Karpas-422 (cell line): ENCODE measurements around the genes SPINK13, SPINK7, ADRB2 and AFAP1L1.

DNA sequence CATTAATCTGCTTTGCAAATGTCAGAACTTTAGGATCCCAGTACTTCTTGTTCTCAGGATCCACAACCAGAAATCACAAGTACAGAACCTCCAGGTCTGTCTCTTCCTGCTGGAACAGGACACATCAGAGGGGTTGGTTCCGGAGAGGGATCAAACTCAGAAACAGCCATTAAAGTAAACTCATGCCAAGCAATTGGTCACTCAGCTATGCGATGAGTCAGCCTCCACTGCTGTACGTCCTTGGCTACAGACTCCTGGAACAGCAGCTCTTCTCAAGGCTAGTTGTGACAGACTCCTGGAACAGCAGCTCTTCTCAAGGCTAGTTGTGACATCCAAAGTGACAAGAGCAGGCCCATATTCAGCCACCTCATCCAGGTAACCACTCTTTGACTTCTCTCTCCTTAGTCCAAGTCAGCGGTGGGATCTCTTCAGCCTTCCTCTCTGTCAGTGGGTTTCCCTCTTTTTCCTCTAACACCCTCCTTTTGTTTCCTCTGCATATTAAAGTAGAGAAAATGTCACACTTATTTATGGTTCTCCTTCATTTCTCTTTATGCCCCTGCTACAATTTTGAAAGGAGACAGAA lies at the start of gene SPINK13:
TSS of gene SPINK13 (plus strand) at position 281 of the 583 bp plus-strand sequence.
- PRO-cap, result no peak
- RAMPAGE, long total RNA, result no peak

- PRO-cap, result no peak
- RAMPAGE, long total RNA, result no peak
Measured at GRCh38 chr5:148312345-148312605, at the start of gene SPINK7. SPINK7 (plus strand) TSS chr5:148312423.

DNA sequence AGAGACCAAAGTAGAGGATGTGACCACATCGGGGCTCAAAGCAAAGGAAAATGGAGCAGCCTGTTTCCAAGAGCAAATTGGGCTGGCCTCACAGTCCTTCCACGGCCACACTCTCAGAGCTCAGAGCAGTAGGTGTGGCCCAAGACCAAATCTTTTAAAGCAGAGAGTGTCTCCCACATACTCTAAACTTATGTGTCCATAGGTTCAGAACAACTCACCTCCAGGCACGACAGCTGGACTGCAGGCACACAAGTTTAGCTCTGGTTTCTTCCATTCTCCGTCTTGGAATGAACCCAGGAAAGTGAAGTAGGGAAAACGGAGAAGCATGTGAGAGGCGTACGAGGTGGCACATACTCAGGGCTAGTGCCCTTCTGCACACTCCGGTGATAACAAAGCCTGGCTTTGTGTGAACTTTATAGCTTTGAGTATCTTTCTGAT lies 11.0 kb upstream of the HTR4 start:
- PRO-cap, result no peak
- RAMPAGE, long total RNA, result no peak

DNA sequence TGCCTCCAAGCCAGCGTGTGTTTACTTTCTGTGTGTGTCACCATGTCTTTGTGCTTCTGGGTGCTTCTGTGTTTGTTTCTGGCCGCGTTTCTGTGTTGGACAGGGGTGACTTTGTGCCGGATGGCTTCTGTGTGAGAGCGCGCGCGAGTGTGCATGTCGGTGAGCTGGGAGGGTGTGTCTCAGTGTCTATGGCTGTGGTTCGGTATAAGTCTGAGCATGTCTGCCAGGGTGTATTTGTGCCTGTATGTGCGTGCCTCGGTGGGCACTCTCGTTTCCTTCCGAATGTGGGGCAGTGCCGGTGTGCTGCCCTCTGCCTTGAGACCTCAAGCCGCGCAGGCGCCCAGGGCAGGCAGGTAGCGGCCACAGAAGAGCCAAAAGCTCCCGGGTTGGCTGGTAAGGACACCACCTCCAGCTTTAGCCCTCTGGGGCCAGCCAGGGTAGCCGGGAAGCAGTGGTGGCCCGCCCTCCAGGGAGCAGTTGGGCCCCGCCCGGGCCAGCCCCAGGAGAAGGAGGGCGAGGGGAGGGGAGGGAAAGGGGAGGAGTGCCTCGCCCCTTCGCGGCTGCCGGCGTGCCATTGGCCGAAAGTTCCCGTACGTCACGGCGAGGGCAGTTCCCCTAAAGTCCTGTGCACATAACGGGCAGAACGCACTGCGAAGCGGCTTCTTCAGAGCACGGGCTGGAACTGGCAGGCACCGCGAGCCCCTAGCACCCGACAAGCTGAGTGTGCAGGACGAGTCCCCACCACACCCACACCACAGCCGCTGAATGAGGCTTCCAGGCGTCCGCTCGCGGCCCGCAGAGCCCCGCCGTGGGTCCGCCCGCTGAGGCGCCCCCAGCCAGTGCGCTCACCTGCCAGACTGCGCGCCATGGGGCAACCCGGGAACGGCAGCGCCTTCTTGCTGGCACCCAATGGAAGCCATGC lies at the start of gene ADRB2:
TSS of gene ADRB2 (plus strand) at position 646 of the 922 bp plus-strand sequence.
- PRO-cap, result bidirectional peak, plus-strand start at position 234 of the sequence, minus-strand start at position 206 of the sequence; unidirectional peak, plus-strand start at position 661 of the sequence
- RAMPAGE, long total RNA, result start-site peak on the plus strand centred at position 655 of the sequence, 26 bp wide, 82 and 126 reads in 2 replicates

DNA sequence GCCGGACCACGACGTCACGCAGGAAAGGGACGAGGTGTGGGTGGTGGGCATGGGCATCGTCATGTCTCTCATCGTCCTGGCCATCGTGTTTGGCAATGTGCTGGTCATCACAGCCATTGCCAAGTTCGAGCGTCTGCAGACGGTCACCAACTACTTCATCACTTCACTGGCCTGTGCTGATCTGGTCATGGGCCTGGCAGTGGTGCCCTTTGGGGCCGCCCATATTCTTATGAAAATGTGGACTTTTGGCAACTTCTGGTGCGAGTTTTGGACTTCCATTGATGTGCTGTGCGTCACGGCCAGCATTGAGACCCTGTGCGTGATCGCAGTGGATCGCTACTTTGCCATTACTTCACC lies 455 bp downstream of the ADRB2 start:
- PRO-cap, result no peak
- RAMPAGE, long total RNA, result no peak

DNA sequence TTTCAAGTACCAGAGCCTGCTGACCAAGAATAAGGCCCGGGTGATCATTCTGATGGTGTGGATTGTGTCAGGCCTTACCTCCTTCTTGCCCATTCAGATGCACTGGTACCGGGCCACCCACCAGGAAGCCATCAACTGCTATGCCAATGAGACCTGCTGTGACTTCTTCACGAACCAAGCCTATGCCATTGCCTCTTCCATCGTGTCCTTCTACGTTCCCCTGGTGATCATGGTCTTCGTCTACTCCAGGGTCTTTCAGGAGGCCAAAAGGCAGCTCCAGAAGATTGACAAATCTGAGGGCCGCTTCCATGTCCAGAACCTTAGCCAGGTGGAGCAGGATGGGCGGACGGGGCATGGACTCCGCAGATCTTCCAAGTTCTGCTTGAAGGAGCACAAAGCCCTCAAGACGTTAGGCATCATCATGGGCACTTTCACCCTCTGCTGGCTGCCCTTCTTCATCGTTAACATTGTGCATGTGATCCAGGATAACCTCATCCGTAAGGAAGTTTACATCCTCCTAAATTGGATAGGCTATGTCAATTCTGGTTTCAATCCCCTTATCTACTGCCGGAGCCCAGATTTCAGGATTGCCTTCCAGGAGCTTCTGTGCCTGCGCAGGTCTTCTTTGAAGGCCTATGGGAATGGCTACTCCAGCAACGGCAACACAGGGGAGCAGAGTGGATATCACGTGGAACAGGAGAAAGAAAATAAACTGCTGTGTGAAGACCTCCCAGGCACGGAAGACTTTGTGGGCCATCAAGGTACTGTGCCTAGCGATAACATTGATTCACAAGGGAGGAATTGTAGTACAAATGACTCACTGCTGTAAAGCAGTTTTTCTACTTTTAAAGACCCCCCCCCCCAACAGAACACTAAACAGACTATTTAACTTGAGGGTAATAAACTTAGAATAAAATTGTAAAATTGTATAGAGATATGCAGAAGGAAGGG lies 1.1 kb downstream of the ADRB2 start:
- PRO-cap, result unidirectional peak, plus-strand start at position 737 of the sequence
- RAMPAGE, long total RNA, result start-site peak on the plus strand centred at position 514 of the sequence, 203 bp wide, 20 and 65 reads in 2 replicates

DNA sequence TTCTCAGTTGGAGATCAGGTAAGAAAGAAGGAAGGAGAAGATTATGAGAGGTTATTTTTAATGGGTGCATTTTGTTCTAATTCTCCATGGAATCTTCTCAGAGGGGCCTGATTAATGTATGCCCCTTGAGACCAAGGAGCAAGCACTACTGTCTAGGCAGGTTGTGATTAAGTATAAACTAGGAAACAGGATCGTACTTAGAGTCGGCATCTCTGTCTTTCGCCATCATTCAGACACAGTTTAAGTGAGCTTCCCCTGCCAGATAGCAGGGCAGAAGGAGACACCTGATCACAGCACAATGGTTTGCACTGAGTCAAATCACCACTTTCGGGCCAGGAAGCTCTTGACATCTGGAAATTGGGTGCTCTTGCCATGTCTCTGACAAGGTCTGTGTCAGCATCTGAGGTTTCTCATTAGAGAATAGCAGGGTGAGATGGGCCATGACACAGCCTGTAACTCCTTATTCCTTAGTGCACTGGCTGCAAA lies 8.2 kb downstream of the ADRB2 start:
- PRO-cap, result no peak
- RAMPAGE, long total RNA, result no peak

- PRO-cap, result no peak
- RAMPAGE, long total RNA, result no peak
Measured at GRCh38 chr5:148966286-148966704, 96.6 kb downstream of the SH3TC2 start.

- PRO-cap, result no peak
- RAMPAGE, long total RNA, result no peak
Measured at GRCh38 chr5:149151575-149152179, 10.4 kb downstream of the ABLIM3 start.

GRCh38 chr5:149162351-149163024 lies 21.2 kb downstream of the ABLIM3 start:
- PRO-cap, result no peak
- RAMPAGE, long total RNA, result no peak

DNA sequence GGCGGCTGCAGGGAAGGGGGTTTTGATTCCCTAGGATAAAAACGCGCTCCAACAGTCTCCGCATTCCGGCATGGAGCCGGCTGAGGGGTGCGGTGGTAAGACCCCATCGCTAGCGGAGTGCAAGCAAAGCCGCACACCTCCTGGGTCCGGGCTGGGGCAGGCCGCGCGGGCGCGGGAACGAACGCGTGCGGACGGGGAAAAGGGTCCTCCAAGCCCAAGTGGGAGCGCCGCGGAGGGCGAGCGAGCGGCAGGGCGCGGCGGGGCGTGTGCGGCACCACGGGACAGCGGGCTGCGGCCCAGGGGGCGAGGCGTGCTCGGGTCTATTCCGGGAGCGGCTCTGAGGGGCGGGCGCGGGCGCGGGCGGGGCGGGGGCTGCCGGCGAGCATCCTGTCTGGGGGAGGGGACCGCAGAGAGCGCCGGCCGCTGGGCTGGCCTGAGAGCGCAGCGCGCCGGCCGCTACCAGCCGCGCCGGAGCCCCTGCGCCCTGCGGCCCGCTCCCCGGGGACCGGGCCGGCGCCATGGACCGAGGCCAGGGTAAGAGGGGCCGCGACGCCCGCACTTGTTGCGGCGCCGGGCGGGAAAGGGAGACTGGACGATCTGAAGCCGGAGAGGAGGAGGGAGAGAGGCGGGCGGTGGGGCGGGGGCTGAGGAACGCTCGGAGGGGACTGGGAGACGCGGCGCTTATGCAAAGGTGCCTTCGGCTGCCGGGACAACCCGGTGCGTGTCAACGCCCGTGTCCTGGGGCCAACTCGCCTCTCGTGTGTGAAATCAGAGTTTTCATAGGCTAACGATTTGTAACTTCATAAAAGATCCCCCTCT lies at the start of gene AFAP1L1:
TSS of gene AFAP1L1 (plus strand) at position 409 of the 819 bp plus-strand sequence.
- PRO-cap, result no peak
- RAMPAGE, long total RNA, result no peak

DNA sequence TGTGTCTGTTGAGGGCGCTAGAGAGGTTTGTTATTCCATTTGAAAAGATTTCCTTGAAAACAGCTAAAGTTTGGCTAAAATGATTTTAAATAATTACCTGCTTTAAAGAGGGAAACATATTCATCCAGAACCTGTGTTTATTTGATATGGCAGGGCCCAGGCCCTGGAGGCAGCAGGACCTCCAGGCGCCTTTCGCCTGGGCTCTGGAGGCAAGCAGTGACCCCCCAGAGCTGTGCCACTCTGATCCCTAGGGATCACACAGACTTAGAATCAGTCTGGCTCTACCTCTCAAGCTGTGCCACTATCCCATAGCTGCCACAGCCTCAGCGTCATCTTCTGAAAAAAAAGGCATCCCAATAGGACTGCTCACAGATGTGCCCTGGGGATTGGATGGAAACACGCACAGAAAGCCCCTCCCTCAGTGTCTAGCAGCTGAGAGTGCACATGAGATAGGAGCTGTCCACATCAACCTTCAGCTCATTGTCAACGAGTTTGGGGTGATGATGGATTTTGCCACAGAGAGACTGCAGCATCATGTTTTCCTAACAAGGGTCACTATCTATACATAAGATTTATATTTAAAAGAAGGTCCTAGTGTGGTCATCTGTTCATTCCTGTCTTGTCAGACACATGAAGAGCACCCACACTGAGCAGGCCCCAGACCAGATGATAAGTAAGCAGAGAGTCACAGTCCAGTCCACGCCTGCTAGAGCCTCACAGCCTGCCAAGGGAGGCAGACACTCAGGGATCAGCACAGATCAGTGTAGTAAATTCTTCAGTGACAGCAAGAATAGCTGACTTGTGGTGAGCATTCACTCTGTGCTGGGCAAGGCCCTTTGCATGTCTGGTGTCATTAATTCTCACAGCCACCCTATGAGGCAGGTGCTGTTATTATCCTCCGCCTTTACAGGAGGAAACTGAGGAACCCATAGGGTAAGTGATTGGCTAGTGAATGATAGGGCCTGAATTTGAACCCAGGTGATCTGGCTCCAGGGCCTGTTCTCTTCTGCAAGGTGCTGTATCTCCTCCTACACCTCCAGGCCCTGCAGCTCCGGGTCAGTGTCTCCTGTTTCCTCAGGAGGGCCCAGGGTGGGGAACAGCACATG lies 25.8 kb downstream of the AFAP1L1 start:
- PRO-cap, result no peak
- RAMPAGE, long total RNA, result no peak

DNA sequence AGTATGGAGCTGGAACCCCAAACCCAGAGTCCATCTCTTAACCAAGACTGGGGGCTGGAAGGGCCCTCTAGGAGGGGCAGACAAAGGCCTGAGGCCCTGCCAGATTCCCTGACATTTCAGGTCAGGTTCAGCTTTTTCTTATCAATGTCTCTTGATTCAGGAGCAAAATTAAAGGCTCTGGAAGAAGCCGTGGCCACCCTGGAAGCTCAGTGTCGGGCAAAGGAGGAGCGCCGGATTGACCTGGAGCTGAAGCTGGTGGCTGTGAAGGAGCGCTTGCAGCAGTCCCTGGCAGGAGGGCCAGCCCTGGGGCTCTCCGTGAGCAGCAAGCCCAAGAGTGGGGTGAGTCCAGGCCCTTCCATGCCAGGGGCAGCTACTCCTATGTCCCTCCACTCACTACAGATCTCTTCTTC lies 12.8 kb upstream of the GRPEL2 start:
- PRO-cap, result no peak
- RAMPAGE, long total RNA, result no peak

- PRO-cap, result no peak
- RAMPAGE, long total RNA, result no peak
Measured at GRCh38 chr5:149335394-149335919, 9.8 kb upstream of the GRPEL2 start.

GRCh38 chr5:149380495-149381684 lies 1.8 kb upstream of the IL17B start:
- PRO-cap, result no peak
- RAMPAGE, long total RNA, result no peak

GRCh38 chr5:149382441-149383038 lies 3.4 kb upstream of the IL17B start:
- PRO-cap, result no peak
- RAMPAGE, long total RNA, result no peak

DNA sequence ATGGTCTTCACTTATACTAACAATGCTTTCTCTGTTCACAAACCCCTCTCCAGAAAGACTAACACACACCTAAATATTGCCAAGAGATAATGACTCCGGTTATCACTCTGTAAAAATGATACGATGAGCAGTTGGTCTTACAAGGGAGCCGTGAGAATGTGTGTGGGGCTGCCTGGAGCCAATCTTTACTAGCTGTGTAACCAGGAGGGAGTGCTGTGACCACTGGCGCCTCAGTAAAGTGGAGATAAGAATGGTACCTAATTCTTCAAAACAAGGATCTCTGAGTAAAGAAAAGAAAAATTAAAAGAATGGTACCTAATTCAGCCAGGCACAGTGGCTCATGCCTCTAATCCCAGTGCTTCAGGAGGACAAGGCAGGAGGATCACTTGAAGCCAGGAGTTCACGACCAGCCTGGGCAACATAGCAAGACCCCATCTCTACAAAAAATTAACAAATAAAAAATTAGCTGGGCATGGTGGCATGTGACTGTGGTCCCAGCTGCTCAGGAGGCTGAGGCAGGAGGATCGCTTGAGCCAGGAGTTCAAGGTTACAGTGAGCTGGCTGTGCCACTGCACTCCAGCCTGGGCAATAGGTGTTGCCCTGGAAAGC lies 40.0 kb upstream of the IL17B start:
- PRO-cap, result no peak
- RAMPAGE, long total RNA, result no peak

DNA sequence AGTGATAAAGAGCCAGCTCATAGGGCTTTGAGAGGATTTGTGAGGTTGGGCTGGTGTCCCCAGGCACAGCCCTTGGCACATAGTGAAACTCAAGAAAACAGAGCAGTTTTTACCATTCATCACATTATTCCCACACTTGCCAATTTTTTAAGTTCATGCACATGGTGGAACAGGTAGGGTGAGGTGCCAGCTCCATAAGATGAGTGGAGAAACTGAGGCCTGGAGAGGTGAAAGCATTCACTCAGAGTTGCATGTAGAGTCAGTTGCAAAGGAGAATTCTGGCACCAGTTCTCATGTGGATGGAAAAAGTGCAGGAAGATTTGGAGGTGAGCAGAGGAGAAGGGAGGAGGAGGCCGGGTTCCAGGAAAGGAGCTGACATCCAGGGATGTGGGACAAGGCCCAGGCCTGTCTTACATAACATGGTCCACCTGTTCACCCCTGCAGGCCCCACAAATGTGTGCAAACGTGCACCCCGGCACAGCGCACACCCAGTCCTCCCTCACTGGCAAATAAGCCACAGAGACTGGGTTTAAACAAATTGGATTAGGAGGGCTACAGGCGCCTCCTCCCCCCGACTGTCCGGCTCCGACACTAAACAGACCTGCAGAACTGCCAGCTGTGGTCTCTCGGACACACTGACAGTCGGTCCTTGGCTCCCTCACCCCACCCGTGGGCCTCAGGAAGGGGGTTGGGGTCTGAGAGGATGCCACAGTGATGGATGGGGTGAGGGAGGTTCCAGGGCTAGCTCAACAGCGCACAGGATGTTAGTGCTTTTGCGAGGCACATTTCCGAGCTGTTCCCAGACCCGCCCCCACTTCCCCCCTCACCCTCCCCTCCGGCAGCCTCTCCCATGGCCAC lies 43.2 kb upstream of the IL17B start:
- PRO-cap, result no peak
- RAMPAGE, long total RNA, result no peak

- PRO-cap, result no peak
- RAMPAGE, long total RNA, result no peak
Measured at GRCh38 chr5:149464566-149465410, 85.7 kb upstream of the IL17B start.

GRCh38 chr5:149488567-149489726 lies 62.3 kb downstream of the CSNK1A1 start:
- PRO-cap, result no peak
- RAMPAGE, long total RNA, result no peak